ENCODE data around the genes ZFYVE27, GOLGA7B, PYROXD2 and ABCC2.

- RRBS, result 2% methylated on average over 20 of the region's 54 CpGs
Measured at GRCh38 chr10:97320011-97320749, 1.1 kb downstream of the FRAT1 start.

DNA sequence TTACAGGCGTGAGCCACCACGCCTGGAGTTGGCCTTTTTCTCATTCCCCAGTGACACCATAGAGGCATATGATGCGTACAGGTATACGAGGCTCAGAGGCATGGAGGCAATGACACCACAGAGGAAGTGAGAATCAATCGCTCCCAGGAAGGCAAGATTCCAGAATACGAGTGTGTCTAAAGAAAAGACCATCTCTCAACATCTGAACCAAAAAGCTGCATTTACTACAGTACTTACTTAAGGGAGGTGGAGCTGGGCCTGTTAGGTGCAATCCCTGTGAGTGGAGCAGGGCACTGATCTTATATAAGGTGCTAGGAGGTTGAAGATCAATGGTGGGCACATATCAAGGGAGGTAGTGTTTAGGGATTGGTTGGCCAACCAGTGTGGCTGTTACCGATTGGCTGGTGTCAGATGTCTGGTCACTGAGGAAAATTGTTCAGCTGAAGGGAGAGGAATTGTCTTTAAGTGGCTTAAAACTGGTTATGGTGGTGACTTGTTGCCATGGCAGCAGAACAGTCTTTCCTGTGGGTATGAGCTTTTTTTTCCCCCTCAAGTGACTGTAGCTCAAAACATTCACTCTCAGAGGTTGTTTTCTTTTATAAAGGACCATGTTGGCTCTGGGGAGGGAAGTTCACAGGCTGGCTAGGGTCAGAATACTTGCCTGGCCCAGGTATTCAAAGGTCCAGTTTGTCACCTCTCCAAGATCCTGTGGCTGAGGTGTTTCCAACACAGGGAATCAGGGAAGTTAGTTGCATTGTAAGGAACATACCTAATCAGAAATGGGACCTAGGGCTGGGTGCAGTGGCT lies 12.1 kb upstream of the PGAM1 start:
- RRBS, result no CpG with 5 or more reads among the region's 7 CpGs

GRCh38 chr10:97457971-97458907 lies 12.3 kb downstream of the ZDHHC16 start:
- RRBS, result no CpG with 5 or more reads among the region's 10 CpGs

DNA sequence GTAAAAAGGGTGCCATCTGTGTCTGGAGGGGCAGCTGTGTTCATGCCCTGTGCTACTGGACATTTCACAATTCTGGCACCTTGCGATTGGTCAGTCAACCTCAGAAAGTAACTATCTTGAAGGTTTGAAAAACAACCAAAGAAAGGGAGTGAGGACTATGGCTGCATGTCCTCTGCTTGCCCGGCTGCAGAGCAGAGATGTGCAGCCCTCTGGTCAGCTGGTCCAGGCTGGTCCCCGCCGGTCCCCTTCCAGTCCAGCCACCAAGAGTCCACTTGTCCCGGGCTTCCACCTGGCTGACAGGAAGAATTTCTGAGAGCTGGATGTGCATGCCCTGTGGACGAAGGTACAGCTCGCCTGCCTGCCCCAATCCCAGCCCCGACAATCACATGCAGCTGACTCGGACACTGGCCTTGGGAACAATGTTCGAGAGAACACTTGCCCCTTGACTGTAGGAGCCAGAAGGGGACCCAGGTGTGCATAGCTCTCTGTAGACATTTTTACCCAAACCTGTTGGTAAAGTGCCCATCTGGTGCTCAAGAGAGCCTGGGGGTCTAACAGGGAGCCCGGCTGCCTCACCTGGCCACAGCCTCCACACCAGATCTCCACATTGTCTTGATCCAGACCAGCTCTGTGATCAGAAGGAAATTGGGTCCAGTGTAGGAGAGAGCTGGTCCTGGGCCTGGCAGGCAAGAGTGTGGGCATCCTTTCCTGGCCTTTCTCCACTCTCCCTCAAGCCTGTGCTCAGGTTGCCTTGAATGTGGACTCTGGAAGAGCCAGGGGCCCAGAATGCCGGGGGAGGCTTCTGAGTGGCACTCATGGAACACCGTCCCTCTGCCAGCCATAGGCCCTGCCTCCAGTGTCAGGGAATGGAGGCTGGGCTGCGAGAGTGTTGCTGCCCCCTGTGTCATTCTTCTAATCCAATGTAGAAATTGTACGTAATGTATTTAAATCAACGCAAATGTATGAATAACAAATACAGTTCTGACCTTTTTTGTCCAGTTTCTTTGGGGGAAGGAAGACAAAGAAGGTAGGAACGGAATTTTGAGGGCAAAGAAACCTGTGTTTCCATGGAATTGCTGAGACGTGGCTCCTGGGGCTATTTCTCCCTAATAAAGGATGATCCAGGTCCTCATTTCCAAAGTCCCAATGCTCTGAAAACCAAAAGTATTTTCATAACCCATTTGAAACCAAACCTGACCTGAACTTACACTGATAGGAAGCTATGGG lies 11.6 kb downstream of the AVPI1 start:
- RRBS, result 98% methylated on average over 3 of the region's 18 CpGs

DNA sequence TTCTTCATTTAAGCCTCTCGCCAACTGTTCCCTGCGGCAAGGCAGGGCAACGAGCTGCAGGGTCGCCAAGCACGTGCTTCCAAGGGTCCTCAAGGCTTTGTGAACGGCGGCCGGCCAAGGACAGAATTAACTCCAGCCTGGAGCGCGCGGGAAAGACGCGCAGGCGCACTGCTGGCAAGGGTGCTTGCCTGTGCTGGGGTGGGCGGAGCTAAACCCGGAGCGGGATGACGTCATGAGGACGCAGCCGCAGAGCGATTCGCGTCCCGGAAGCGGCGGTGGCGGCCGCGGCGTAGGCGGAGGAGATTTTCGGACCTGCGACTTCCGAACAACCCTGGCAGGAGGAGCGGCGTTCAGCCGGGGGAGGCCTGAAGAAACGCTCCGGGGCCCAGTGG lies at the start of gene ZFYVE27:
Gene ZFYVE27, plus strand, starts transcription at position 254 of the 392 bp plus-strand sequence.
- RRBS, result under 1% methylated on average over 14 of the region's 39 CpGs

DNA sequence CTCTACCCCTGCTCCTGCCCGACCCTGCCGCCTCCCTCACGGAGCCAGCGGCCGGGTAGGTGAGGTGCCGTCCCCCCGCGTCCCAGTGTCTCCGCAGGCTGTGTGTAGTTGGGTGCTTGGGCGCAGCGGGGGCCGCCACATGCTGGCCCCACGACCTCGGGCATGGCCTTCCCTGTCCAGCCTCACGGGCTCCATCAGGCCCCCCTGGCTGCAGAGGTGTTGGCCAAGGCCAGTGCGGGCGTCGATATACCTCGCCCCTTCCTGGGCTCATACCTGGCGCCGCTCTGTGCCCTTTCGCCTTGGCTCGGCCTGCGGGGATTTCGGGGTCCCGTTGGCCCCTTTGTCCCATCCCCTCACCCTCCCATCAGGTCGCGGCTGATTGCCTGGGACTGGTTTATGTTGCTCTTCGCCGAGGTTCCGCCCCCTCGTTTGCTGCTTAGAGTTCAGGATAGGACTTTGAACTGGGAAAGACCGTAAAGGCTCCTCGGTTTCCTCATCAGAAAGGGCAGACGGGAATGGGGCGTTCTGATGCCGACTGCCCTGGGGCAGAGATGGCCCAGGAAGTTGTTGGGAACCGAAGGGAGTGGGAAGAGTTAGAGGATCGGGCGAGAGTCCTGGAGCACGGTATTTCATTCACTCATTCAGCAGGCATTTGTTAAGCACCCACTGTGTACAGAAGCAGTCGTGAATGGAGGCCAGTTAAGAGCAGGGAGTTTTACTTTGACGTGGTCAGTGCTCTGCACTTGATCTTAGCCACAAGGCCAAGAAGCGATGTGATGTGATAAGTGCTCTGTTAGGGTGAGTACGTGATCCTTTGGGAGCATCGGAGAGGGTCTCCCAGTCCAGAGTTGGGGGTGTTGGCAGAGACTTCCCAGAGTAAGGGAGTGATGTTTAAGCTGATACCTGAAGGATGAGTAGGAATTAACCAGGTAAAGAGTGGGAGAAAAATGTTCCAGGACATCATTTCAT lies 623 bp downstream of the ZFYVE27 start:
- RRBS, result 1% methylated on average over 5 of the region's 46 CpGs

DNA sequence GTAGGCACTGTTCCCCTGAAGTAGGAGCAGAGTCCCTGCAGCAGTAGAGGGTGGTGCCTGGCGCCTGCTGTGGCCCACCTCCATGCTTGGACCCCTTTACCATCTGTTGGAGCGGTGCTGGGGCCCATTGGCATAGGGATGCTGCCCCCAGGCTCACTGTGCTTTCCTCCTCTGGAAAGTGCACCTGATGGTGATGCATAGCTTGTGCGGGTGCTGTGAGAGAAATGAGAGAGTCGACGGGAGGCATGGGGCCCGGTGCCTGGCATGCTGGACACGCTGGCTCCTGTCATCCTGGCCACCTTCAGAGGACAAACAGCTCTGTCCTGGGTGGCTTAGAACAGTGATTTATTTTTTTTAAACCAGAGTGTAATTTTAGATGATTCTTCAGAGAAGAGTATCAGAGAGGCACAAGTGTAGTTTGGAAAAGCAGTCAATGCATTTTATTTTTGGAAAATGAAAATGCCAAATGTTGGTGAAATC lies 10.3 kb downstream of the SFRP5 start:
- RRBS, result no CpG with 5 or more reads among the region's 7 CpGs

DNA sequence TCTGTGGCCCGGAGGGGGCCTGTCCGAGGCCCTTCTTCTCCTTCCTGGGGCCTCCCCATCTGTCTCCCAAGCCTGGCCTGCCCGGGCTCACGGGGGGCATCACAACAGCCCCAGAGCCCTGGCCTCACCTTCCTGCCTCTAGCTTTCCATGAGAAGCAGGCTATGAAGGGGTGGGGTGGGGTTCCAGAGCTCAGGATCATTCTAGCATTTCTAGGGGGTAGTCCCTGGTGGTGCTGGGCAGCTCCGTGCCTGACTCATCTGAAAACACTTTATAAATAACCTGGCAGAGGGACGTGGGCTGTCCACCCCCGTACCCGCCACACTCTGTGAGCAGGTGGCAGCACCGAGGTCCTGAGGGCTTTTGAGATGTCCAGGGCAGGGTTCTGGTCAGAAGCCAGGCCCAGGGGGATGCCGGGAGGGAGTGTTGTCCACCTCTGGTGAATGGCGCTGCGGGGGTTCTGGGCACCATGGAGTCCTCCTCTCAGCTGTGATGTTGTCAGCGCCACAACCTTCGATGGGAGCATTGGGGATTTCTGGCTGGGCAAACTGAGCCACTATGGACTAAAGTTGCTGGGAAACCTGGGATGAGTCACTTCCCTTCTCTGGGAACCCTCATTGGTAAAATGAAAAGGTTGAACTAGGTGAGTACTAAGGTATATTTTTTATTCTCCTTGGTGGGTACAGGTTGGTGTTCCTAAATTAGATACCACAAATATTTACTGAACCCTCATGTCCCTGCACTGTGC lies 27.4 kb upstream of the GOLGA7B start:
- RRBS, result 5% methylated on average over 3 of the region's 14 CpGs

GRCh38 chr10:97849431-97850498 lies at the start of gene GOLGA7B:
Gene GOLGA7B (plus strand): TSS chr10:97849843.
- RRBS, result 3% methylated on average over 51 of the region's 99 CpGs

DNA sequence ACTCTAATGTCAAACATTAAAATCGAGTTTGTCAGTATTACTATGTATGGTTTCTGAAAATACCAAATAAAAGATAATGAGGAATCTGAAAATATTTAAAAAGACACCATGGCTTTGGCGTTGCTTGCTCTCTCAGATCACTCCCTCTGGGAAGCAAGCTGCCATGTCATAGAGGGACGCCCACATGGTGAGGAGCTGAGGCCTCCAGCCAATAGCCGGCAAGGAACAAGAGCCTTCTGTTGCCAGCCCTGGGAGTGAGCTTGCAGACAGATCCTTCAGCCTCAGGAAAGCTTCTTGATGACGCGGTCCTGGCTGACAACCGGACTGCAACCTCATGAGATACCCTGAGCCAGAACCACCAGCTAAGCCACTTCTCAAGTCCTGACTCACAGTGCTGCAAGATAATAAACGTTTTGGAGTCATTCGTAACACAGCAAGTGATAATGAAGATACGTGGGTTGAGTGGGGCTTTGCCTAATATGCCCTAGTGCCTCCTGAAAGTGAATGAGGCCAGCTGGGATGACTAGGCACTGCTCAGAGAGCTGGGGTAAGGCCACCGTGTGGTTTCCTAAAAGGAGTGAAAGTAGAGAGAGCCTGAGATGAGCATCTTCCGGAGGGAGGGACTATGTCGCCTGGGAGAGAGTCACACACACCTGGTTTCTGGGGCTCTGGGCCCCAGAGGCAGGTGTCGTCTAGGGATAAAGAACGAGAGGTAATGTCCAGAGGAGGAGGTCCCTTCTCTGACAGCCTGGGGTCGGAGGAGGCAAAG lies 53.8 kb downstream of the PYROXD2 start:
- RRBS, result no CpG with 5 or more reads among the region's 16 CpGs

GRCh38 chr10:98414612-98415653 lies at the start of gene PYROXD2:
Gene PYROXD2 (minus strand): TSS chr10:98415182.
- RRBS, result no CpG with 5 or more reads among the region's 22 CpGs

DNA sequence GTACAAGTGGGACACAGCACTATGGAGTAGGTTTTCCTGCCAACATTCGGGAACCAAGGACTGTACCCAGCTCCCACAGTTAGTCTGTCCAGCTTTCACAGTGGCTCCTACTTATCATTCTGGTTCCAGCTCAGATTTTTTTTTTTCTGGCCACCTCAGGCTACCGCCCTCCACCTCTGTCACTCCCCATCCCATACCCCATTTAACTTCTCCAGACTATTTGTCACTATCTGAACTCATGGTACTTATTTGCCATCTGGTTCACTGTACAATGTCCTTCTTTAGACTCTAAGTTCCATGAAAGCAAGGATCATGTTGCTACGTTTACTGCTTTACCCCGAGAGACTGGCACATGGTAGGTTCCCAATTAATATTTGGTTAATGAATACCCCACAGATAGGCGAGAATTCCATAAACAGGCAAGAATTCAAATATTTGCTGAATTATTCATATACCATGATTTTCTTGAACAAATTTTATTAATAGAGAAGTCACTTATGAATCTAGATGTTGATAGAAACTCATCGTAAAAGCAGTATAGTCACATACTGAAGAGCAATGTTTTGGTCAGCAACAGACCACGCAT lies 9.8 kb downstream of the HPS1 start:
- RRBS, result no CpG with 5 or more reads among the region's 7 CpGs

- RRBS, result no CpG with 5 or more reads among the region's 5 CpGs
Measured at GRCh38 chr10:98443034-98443398, 3.7 kb downstream of the HPS1 start.

DNA sequence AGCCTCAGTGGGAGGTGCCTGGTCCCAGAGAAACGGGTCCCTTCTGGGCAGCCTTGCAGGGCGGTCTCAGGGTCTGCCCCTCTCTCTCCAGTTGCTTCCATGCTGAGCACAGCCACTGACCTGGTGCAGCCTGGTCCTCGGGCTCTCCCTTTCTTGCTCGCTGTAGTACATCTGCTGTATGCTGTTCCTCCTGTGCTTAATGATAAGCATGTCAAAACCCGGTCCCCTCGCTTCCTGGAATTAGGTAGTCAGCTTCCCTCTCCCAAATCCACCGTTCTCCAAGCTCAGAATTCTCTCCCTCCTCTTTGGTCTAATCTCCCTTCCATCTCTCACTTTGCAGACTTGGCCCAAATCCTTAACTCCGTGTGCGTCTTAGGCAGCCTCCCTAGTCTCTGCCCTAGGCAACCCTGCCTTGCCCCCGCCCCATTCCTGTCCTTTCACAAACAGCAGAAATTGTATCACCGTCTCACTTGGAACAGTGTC lies 11.1 kb upstream of the HPS1 start:
- RRBS, result no CpG with 5 or more reads among the region's 11 CpGs

GRCh38 chr10:99233935-99235087 lies 1.3 kb downstream of the HPSE2 start:
- RRBS, result 3% methylated on average over 9 of the region's 63 CpGs

DNA sequence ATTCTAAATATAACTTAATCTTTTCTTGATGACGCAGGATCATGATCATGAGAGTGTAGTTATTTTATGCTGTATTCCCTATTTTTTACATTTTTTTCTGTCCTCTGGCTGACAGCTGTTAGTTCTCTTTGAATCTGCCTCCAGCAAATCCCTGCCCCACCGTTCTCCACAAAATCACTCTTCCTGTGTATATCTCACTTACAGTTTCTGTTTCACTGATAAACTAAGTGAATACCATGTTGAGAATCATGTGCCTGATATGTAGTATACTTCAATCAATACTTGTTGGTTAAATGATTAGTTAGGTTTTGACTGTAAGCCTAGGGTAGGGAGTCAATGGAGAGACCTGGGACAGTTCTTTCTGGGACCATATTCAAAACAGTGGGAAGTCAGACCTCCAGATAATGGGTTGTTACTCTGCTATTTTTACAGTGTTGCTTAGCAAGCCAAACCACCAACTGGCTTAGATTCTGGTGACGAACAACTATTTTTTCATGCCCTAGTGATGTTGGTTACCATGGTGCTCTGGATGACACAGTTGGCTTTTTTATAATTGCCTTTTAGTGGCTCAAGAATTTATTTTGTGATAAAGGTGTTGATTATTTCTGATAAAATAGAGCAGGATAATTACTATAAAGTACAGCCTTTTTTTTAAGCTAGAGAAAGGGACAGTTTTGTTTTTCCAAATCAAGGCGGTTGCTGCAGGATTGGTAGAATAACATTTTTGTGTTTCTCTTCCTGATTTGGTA lies 12.9 kb downstream of the CNNM1 start:
- RRBS, result no CpG with 5 or more reads among the region's 4 CpGs

GRCh38 chr10:99584201-99584567 lies 36.1 kb downstream of the SLC25A28 start:
- RRBS, result no CpG with 5 or more reads among the region's 13 CpGs

GRCh38 chr10:99733845-99734067 lies 1.7 kb downstream of the CUTC start:
- RRBS, result no CpG with 5 or more reads among the region's 2 CpGs

- RRBS, result no CpG with 5 or more reads among the region's 2 CpGs
Measured at GRCh38 chr10:99754657-99755260, 22.7 kb downstream of the CUTC start.

GRCh38 chr10:99782385-99782856 lies at the start of gene ABCC2:
Gene ABCC2 (plus strand): TSS chr10:99782640.
- RRBS, result no CpG with 5 or more reads among the region's 5 CpGs

Measured in GM12892 (cell line).